Ileum (tissue), 1 donor: Measurements from ENCODE around the genes CD163L1, SLC2A14, SLC2A3 and FOXJ2.

GRCh38 chr12:6961056-6961796 is 9.2 kb downstream of the PHB2 start:
- PRO-cap, result bidirectional peak, plus-strand start at chr12:6961430, minus-strand start at chr12:6961410

DNA sequence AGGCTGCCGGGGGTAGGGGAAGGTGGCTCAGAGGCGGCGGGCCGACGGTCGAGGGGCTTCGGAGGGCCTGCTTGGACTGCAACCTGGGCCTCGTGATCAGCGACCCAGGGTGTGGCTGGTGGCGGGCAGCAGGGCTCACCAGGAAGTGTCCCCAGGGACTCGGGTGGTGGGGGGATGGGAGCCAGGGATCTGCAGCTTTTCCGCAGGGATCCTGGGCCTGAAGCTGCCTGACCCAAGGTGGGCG is 7.1 kb downstream of the PHB2 start:
- PRO-cap, result bidirectional peak, plus-strand start at position 166 of the sequence, minus-strand start at position 85 of the sequence

GRCh38 chr12:6981079-6982137 is 10.7 kb downstream of the EMG1 start:
- PRO-cap, result unidirectional peak, plus-strand start at chr12:6981452

GRCh38 chr12:6988028-6988771 is 17.5 kb downstream of the EMG1 start:
- PRO-cap, result no peak

DNA sequence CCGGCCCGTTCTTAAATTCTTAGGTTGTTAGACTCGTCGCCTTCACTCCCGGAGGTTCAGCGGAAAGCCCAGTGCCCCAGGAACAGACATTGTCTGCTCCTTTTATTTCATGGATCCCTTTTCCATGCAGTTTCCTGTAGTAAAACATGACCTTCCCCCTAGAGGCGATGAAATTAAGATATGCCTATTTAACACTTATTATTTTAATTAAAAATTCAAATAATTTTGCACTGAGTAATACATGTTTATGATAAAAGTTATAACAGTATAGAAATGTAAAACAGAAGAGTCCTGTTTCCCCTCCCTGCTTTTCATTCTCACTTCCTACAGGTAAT is 682 bp upstream of the LPCAT3 start:
- PRO-cap, result bidirectional peak, plus-strand start at position 45 of the sequence, minus-strand start outside the sequence

DNA sequence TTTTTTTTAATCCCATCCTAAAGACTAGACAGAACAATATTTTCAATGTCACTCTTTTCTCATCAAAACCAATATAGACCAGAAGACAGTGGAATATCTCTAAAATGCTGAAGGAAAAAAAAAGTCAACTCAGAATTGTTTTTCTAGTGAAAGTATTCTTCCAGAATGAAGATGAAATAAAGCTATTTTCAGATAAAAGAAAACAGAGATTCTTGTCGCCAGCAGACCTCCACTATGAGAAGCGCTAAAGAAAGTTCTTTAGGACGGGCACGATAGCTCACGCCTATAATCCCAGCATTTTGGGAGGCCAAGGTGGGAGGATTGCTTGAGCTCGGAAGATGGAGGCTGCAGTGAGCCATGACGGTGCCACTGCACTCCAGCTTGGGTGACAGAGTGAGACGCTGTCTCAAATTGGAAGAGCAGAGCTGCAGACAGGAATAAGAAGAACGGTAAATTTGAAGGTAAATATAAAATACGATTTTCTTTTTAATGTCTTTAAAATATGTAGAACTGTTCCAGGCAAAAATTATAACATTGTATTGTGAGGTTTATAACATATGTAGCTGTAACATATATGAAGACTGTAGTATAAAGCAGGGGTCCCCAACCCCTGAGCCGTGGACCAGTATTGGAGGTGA is 2.3 kb upstream of the C1RL start:
- PRO-cap, result no peak

- PRO-cap, result no peak
Observed at GRCh38 chr12:7117918-7118889, 9.2 kb upstream of the C1RL start.

GRCh38 chr12:7136747-7137256 is 6.6 kb downstream of the CLSTN3 start:
- PRO-cap, result no peak

- PRO-cap, result unidirectional peak, minus-strand start at chr12:7444153
Observed at GRCh38 chr12:7443841-7444517, at the start of gene CD163L1. CD163L1 (minus strand) TSS chr12:7444153.

GRCh38 chr12:7498490-7499485 is 4.8 kb downstream of the CD163 start:
- PRO-cap, result unidirectional peak, minus-strand start at chr12:7498903

- PRO-cap, result no peak
Observed at GRCh38 chr12:7872479-7873451, at the start of gene SLC2A14. SLC2A14 (minus strand) TSS chr12:7872915.

DNA sequence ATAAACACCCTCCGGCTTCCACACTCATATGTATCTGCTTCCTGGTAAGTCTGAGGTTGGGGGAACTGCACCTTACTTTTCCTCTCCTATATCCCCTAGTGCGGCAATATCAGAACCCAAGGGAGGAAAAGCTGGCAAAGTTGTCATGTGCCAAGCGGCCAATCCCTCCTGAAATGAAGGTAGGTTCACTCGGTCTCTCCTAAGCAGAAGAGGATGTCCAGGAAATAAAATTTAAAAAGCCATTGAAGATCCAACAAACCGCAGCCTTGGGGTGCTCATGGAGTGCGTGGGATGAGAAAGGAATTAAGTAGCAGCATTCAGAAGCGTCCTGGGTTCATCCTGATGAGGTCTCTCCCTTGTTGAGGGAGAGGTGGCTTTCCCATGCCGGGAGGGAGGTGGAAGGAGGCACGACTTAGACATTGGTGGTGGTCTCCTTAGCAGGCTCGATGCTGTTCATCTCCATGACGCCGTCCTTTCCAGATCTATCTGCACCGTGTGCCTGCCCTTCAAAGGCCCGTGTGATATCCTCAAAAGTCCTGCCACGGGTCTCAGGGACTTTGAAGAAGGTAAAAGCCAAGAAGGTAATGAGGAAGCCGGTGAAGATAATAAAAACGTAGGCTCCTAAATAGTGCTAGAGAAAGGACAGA is 14.9 kb downstream of the SLC2A3 start:
- PRO-cap, result no peak

GRCh38 chr12:7928825-7929761 is 6.9 kb downstream of the SLC2A3 start:
- PRO-cap, result no peak

- PRO-cap, result bidirectional peak, plus-strand start at chr12:7933443, minus-strand start at chr12:7933380
Observed at GRCh38 chr12:7932931-7934143, 2.6 kb downstream of the SLC2A3 start.

DNA sequence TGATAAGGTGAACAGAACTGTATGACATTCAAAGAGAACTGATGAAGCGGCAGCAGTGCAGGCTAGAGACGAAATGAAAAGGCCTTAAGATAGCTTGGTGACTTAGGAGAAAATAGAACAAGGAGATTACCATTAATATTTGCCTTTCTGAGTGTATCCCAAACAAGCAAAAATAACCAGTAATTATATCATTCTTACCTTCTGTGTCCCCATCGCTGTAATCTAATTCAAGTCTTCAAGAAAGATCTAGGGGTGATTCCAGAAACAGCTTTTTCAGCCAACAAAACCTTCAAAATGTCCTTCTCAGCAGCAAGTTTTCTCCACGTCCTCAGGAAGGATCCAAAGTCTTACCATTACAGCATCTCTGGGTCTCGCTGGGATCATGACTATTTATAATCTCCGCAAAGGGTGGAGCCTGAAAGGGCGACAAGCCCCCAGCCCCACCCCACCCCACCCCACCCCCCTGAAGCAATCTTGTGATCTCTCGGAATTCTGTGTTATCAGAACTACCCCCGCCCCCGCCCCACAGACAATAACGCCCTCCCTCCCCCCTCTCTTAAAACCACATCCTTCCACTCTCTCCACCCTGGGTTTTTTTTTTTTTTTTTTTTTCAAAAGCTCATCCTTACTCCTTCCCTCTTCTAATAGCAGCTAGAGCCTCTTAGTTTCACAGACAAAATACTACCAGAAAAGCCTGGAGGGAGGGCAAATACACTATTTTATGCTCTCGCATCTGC is at the start of gene SLC2A3:
Gene SLC2A3 (minus strand): TSS at position 366 of the 737 bp plus-strand sequence.
- PRO-cap, result bidirectional peak, plus-strand start at position 31 of the sequence, minus-strand start outside the sequence; unidirectional peak, minus-strand start at position 332 of the sequence

GRCh38 chr12:7937744-7938528 is 1.9 kb upstream of the SLC2A3 start:
- PRO-cap, result no peak

DNA sequence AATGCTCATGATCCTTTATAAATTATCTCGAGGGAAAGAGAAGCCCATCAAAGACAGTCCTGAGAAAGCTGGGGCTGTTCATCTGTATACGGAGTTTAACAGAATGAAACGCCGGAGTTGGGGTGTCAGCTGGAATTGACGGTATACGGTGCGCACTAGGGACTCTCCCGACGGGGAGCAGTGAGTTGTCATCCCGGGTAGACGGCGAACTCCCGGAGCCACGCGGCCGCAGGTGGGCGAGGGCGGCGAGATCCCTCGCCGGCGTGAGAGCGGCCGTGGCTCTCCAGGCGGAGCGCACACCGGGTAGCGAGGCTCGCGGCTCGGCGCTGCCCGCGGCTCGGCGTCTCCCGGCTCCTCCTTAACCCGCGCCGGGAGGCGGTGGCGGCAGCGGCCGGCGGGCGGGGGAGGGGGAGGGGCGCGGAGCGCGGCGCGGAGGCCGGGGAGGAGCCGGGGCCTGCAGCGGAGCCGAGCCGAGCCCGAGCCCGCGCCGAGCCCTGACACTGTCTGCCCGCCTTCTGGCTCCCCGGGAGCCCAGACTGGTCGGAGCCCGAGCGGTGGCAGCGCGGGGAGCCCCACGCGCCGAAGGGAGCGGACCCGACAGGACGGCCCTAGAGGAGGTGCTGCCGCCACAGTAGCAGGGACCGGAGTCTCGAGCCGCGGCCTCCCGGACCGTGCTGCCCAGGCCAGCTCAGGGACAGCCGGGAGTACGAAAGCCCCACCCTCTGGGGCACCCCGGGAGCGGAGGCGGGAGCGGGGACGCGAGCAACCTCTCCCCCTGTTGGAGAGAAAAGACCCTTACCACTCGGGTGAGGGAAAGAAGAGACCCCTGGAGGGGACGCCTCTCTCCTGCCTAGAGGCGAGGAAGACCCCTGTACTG is at the start of gene FOXJ2:
Gene FOXJ2 (plus strand): TSS at position 457 of the 877 bp plus-strand sequence.
- PRO-cap, result bidirectional peak, plus-strand start at position 459 of the sequence, minus-strand start at position 360 of the sequence; bidirectional peak, plus-strand start at position 730 of the sequence, minus-strand start at position 676 of the sequence

GRCh38 chr12:8243488-8244260 is 16.3 kb upstream of the FAM90A1 start:
- PRO-cap, result unidirectional peak, plus-strand start at chr12:8243641

DNA sequence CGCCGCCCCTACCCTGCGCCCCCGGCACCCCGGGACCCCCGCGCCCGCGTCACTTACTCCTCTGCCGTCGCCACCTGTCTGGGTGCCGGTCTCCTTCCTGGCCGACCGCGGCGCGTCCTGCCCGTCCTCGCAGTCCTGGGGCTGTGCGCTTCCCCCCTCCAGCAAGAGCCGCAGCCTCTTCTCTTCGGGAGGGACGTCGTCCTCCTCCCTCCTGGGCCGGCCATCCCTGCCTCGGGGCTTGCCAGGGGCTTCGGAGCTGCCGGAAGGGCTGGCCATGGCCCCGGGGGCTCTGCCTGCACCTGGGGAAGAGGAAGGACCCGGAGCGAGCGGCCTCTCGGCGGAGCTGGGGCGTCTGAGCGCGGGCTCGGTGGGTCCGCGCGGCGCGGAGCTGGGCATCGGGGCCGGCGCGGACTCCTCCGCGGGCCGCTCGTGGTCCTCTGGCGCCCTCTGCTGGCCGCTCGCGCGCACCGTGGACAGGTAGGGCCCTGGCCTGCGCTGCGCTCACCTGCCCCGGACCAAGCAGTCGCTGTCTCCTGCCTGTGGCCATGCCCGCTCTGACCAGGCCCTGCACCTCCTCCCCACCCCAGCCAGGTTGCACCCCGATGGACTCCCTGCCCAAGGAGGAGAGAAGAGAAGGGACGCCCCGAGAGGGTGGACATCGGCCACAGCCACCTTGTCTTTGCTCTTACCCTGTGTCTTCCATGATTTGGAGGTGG is 65.4 kb upstream of the CLEC6A start:
- PRO-cap, result no peak

DNA sequence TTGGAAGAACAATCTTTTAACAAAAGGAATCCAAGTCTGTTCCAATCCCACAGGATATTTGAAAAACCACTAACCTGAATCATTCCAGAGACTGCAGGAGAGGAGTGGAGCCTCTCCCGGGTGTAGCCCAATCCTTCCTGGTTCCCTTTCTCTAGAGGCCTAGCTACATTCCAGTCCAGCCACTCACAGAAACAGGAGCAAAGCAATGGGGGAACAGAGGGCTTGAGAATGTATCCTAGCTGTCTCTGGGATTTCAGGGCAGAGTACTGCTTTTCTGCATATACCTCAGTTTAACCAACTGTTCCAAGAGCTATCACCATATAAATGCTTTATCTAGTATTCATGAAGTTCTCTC is 4.2 kb downstream of the MFAP5 start:
- PRO-cap, result no peak